Skeletal muscle tissue (tissue), 7 donors: ENCODE measurements around the genes OR2B6 and ZSCAN12.

GRCh38 chr6:27889343-27889571, 1.4 kb downstream of the H3C12 start:
- PRO-cap, 3 experiments, result no peak in any of the 3 experiments
- RAMPAGE, long total RNA, result no peak
- RRBS, 2 experiments, result no CpG with 5 or more reads among the region's 3 CpGs

DNA sequence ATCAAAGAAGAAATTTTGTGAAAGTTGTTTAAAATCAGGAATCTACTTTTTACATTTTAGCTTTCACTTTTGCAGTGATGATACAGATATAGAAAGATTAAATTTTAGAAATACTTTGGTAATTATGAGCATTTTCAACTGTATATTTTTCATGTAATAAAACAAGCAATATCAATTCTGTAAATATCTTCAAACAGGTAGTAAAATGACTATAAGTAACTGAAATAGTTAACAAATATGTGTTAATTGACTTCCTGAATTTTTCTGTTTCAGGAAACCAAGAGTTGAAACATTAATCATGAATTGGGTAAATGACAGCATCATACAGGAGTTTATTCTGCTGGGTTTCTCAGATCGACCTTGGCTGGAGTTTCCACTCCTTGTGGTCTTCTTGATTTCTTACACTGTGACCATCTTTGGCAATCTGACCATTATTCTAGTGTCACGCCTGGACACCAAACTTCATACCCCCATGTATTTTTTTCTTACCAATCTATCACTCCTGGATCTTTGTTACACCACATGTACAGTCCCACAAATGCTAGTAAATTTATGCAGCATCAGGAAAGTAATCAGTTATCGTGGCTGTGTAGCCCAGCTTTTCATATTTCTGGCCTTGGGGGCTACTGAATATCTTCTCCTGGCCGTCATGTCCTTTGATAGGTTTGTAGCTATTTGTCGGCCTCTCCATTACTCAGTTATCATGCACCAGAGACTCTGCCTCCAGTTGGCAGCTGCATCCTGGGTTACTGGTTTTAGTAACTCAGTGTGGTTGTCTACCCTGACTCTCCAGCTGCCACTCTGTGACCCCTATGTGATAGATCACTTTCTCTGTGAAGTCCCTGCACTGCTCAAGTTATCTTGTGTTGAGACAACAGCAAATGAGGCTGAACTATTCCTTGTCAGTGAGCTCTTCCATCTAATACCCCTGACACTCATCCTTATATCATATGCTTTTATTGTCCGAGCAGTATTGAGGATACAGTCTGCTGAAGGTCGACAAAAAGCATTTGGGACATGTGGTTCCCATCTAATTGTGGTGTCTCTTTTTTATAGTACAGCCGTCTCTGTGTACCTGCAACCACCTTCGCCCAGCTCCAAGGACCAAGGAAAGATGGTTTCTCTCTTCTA, at the start of gene OR2B6:
Gene OR2B6 (plus strand): TSS at position 299 of the 1,131 bp plus-strand sequence.
- PRO-cap, 3 experiments, result no peak in any of the 3 experiments
- RAMPAGE, long total RNA, result no peak
- RRBS, 2 experiments, result no CpG with 5 or more reads among the region's 9 CpGs

DNA sequence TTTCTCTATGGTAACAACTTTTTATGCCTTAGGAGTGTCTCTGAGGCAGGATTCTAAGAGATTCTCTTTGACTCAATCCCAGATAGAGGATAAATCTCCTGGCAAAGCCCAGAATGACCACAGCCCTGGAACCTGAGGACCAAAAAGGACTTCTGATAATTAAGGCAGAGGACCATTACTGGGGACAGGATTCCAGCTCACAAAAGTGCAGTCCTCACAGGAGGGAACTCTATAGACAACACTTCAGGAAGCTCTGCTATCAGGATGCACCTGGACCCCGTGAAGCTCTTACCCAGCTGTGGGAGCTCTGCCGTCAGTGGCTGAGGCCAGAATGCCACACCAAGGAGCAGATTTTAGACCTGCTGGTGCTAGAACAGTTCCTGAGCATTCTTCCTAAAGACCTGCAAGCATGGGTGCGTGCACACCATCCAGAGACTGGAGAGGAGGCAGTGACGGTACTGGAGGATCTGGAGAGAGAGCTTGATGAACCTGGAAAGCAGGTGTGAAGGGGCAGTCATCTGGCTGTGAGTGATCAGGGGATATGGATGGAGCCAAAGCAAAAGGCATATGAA, 1.0 kb downstream of the ZSCAN16 start:
- PRO-cap, 3 experiments, result no peak in any of the 3 experiments
- RAMPAGE, long total RNA, result no peak
- RRBS, 2 experiments, result no CpG with 5 or more reads among the region's 4 CpGs

GRCh38 chr6:28207572-28207956, 17.5 kb upstream of the ZSCAN9 start:
- PRO-cap, 3 experiments, result no peak in any of the 3 experiments
- RAMPAGE, long total RNA, result no peak
- RRBS, 2 experiments, result no CpG with 5 or more reads among the region's 23 CpGs

GRCh38 chr6:28259482-28259965, 427 bp downstream of the NKAPL start:
- PRO-cap, 3 experiments, result no peak in any of the 3 experiments
- RAMPAGE, long total RNA, result no peak
- RRBS, 2 experiments, result no CpG with 5 or more reads among the region's 29 CpGs

DNA sequence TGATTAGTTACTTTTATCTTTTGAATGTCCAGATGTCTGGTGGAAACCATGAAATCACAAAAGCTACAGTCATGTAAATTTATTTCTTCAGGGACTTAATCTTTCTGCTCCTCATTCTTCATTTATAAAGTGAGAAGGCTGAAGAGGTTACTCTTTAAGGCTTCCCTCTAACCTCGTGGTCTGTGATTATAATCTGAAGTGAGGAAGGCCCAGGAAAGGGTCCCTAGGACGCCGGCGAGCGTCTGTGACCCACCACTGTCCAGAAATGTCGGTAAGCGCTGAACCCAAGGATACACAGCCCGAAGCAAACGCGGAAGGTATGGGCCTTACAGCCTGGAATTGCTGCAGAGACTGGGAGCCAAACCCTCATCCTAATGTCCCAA, 437 bp downstream of the ZSCAN12 start:
- PRO-cap, 3 experiments, result no peak in any of the 3 experiments
- RAMPAGE, long total RNA, result no peak
- RRBS, 2 experiments, result no CpG with 5 or more reads among the region's 10 CpGs

GRCh38 chr6:28399502-28400271, at the start of gene ZSCAN12:
ZSCAN12 (minus strand) TSS chr6:28399747.
- PRO-cap, 3 experiments, result no peak in any of the 3 experiments
- RAMPAGE, long total RNA, result start-site peak on the minus strand at chr6:28399731-28399762, 40 and 30 reads in 2 replicates
- RRBS, 2 experiments, result 7 to 9% methylated on average over 6 to 7 of the region's 47 CpGs

GRCh38 chr6:28658050-28659015, 71.2 kb upstream of the SCAND3 start:
- PRO-cap, 3 experiments, result no peak in any of the 3 experiments
- RAMPAGE, long total RNA, result no peak
- RRBS, 2 experiments, result no CpG with 5 or more reads among the region's 27 CpGs

DNA sequence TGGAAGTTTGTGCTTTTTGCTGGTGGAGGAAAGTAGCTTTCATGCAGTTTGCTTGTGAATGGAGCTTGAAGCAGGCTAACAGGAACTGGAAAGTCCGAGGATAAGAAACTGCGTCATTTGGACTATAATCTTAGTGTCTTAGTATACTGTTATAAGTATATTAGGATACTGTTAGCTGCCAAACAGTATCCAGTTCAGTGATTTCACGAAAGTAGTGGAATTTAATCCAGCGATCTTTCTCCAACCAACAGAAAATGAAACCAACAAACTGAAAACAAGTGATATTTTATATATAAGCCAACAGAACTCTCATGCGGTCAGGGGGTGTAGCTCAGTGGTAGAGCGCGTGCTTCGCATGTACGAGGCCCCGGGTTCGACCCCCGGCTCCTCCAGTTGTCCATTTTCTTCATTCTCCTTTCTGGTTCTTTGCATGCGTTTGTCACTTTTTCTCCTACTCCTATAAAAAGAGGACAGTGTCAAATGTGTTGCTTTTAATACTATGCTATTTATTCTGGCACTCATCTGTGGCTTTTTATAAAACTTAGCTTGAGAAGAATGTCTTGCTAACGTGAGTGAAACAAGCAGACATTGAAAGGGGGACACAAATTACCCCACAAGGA, 142.0 kb upstream of the SCAND3 start:
- PRO-cap, 3 experiments, result no peak in any of the 3 experiments
- RAMPAGE, long total RNA, result no peak
- RRBS, 2 experiments, result no CpG with 5 or more reads among the region's 14 CpGs

- PRO-cap, 3 experiments, result no peak in any of the 3 experiments
- RAMPAGE, long total RNA, result no peak
- RRBS, 2 experiments, result no CpG with 5 or more reads among the region's 19 CpGs
These were observed 148.4 kb upstream of the SCAND3 start for GRCh38 chr6:28735335-28735980.

DNA sequence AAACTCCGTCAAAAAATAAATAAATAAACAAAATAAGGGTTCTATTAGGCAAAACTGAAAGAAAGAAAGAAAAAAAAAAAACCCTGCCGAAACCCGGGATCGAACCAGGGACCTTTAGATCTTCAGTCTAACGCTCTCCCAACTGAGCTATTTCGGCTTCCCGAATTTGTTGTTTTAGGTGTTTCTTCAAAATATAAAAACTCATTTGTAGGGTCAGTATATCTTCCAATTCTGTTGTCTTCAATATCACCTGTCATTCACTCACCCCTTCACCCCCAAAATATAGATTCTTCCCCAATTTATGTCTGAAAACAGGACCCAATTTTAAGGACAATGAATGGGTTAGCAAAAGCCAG, 133.2 kb downstream of the TRIM27 start:
- PRO-cap, 3 experiments, result no peak in any of the 3 experiments
- RAMPAGE, long total RNA, result no peak
- RRBS, 2 experiments, result no CpG with 5 or more reads among the region's 7 CpGs

DNA sequence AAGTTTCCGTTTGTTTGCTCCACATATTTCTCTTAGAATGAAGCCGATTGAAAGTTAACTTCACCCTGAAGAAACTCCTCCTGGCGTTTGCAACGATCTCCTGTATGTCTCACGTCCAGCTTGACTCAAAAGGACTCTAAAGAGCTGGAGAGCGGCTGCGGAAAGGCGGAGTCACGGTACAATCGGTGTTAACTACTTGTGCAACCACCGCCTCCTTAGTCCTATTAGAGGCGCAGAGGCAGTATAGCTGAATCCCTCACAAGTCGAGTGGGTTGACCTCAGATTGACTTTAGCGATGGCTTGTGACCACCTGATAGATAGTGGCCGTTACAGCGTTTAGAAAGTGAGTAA, 129.2 kb downstream of the TRIM27 start:
- PRO-cap, 3 experiments, result no peak in any of the 3 experiments
- RAMPAGE, long total RNA, result no peak
- RRBS, 2 experiments, result no CpG with 5 or more reads among the region's 16 CpGs

- PRO-cap, 3 experiments, result no peak in any of the 3 experiments
- RAMPAGE, long total RNA, result no peak
- RRBS, 2 experiments, result no CpG with 5 or more reads among the region's 23 CpGs
These were observed 121.2 kb downstream of the TRIM27 start for GRCh38 chr6:28802362-28803158.

GRCh38 chr6:28807636-28808321, 116.0 kb downstream of the TRIM27 start:
- PRO-cap, 3 experiments, result no peak in any of the 3 experiments
- RAMPAGE, long total RNA, result no peak
- RRBS, 2 experiments, result no CpG with 5 or more reads among the region's 13 CpGs

DNA sequence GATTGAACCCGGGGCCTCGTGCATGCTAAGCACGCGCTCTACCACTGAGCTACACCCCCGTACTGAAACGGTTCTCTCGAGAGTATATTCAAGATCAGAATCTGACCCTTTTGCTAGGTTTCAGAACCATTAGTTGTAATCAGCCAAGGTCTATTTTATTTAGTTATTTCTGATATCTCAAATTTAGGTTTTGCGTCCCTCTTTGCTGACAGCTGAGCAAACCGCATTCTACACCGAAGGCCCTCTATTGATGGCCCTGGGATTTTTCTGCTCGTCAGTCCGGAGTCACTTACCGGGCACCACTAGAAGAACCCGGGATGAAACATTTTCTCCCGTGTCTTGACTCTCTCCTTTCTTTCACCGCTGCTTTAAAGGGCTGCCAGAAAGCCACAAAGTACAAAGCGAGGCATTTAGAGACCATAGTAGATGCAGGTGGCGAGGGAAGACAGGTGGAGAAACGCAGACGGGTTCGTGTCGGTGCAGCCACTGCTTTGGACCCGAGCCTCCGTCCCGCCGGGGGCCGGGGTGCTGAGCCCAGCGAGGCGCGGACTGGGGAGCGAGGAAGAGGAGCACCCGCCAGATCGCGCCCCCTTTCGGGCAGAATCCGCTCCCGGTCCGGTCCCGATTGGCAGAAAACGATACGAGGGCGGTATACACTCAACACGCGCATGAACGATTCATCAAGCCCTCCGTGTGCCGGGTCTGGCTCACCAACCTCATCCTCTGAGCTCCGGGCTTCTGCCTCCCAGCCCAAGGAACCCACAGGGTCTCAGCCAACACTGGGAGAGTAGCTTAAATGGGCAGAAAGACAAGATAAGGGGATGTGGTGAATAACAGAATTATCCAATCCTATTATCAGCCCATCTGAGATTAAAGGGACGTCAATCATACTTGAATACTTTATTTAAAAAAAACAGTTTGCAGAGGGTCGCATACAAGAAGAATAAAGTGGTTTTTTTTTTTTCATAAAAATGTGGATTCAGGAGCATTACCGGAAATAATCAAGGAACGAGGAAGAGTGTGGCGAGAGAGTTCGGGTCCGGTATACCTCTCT, 85.0 kb downstream of the TRIM27 start:
- PRO-cap, 3 experiments, result no peak in any of the 3 experiments
- RAMPAGE, long total RNA, result no peak
- RRBS, 2 experiments, result 2% methylated on average over 19 of the region's 55 CpGs

DNA sequence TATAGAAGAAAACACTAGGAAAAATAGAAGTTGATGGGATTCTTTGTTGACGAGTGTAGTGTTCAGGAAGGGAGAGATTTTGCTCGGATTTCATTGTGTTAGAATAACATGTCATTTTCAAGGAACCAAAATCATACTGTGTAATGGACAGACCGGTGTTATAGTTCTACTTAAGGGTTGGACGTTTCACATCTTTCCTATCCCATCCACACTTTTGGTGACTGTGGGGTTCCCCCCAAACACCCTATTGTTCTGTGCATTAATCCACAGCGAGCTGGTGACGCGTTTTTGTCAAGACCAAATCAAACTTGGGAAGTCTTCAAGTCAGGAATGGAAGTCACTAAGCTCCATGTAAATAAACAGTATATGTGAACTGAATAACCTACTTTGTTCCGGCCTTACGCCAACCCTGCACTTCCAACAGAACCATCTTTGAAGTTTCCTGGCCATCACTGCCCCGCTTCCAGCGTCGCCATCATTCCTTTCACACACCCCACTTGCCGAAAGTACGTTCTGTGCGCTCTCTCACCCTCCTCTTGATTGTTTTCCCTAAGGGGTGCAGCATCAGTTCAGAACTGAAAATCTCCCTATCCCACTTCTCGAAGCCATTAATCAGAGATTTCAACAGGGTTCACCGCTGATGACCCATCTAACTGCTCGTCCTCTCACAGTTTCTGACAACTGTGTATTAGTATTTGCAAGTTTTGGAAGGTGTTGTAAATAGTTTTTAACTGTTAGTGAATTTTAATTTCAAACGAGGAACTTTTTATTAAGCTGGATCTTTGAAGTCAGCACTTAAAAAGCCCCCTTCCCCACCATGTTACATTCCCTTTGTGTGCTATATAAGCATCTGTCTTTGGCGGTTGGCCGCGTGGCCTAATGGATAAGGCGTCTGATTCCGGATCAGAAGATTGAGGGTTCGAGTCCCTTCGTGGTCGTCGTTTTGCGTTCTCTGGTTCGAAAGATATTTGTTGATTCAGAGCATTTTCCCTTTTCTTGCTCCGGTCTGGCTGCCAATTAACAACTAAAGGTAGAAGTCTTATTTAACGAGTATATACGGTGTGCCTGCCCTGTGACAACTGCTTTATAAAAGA, 42.9 kb downstream of the TRIM27 start:
- PRO-cap, 3 experiments, result no peak in any of the 3 experiments
- RAMPAGE, long total RNA, result no peak
- RRBS, 2 experiments, result 5% methylated on average over 1 of the region's 33 CpGs

DNA sequence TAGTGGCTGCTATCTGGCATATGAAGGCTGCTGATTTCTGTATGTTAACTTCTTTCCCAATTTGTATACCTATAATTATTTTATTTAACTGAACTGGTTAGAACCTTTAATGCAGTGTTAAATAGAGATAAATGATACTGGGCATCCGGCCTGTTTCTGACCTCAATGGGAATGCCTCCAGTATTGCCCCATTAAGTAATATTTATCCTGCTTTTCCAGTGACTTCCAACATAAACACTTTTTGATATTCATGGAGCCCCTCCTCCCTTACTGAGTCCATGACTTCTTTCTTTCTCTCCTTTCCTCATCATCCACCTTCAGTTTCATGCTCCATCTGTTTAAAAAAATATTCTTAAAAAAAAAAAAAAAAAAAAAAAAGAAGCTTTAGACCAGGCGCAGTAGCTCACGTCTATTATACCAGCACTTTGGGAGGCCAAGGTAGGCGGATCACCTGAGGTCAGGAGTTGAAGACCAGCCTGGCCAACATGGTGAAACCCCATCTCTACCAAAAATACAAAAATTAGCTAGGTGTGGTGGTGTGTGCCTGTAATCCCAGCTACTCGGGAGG, 8.8 kb downstream of the TRIM27 start:
- PRO-cap, 3 experiments, result no peak in any of the 3 experiments
- RAMPAGE, long total RNA, result no peak
- RRBS, 2 experiments, result no CpG with 5 or more reads among the region's 5 CpGs

GRCh38 chr6:29721391-29721841, 1.8 kb upstream of the HLA-F start:
- PRO-cap, 3 experiments, result no peak in any of the 3 experiments
- RAMPAGE, long total RNA, result no peak
- RRBS, 2 experiments, result no CpG with 5 or more reads among the region's 3 CpGs

GRCh38 chr6:29725393-29726088, 2.3 kb downstream of the HLA-F start:
- PRO-cap, 3 experiments, result no peak in any of the 3 experiments
- RAMPAGE, long total RNA, result no peak
- RRBS, 2 experiments, result no CpG with 5 or more reads among the region's 4 CpGs

DNA sequence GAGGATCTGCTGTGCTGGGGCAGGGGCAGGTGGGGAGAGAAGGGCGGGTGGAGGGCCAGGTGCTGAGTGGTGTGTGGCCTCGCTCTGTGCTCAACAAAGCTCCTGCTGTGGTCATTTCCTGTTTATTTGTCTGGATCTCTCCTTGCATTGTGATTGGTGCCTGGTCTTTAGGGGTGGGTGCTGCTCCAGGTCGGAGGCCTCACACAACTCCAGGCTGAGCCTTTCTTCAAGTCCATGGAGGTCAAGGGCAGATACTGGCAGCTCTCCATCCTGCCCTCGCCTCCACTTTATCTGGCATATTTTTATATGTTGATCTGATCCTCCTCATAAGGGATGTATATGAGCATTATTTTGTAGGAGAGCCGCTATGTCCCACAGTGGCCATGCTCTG, 36.2 kb downstream of the HLA-F start:
- PRO-cap, 3 experiments, result no peak in any of the 3 experiments
- RAMPAGE, long total RNA, result no peak
- RRBS, 2 experiments, result no CpG with 5 or more reads among the region's 5 CpGs